ENCODE results near the genes RAPGEF4 and CIR1.

- CAGE, long polyA plus RNA, result no peak
- RRBS, result 7% methylated on average over 11 of the region's 47 CpGs
Measured at GRCh38 chr2:172106058-172107009, 3.6 kb upstream of the DLX2 start.

DNA sequence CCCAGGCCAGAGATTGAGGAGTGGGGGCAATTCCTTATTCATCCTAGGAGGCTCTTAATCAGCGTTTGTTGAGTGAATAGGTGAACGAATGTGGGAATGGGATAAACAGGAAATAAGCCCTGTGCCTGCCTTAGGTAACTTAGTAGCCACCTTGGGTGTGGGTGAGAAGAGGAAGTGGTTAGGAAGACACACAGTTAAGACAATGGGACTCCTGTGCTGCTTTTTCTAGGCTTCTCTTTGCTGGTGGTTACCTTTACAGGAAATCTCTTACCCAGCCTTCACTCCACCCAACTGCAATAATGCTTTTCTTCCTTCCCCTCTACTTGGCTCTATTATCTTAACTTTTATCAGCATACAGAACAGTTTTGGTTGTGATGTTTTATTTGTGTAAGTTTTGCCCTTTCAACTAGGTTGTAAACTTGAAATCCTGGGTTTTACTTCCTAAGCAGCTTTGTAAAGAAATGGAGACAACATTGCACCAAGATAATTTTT, 35.8 kb downstream of the ITGA6 start:
- CAGE, long polyA plus RNA, result no peak
- RRBS, result no CpG with 5 or more reads among the region's 2 CpGs

DNA sequence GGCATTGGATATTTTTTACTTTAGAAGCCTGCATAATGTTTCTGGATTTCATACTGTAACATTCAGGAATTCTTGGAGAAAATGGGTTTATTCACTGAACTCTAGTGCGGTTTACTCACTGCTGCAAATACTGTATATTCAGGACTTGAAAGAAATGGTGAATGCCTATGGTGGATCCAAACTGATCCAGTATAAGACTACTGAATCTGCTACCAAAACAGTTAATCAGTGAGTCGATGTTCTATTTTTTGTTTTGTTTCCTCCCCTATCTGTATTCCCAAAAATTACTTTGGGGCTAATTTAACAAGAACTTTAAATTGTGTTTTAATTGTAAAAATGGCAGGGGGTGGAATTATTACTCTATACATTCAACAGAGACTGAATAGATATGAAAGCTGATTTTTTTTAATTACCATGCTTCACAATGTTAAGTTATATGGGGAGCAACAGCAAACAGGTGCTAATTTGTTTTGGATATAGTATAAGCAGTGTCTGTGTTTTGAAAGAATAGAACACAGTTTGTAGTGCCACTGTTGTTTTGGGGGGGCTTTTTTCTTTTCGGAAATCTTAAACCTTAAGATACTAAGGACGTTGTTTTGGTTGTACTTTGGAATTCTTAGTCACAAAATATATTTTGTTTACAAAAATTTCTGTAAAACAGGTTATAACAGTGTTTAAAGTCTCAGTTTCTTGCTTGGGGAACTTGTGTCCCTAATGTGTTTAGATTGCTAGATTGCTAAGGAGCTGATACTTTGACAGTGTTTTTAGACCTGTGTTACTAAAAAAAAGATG, 50.5 kb upstream of the PDK1 start:
- CAGE, long polyA plus RNA, result no peak
- RRBS, result no CpG with 5 or more reads among the region's 4 CpGs

DNA sequence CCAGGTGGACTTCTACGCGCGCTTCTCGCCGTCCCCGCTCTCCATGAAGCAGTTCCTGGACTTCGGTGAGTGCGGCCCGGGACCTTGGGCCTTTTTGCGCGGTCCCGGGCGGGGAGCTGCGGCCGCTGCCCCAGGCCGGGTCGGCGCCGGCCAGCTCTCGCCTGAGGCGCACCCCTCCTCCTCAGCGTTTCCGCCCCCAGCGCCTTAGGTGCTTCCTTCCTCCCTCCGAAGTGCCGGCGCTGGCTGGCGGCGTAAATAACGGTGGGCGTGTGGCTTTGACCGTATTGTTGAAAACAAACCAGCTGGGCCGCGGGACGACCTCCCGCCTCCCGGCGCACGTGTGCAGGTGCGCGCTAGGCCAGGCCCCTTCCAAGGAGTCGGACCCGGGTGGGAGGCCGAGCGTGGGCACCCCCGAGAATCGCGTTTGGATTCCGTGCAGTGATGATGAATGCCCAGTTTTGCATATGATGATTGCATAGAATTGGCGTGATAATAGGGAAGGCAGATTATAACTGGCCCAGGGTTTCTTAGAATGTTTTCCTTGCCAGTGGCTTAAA, 470 bp downstream of the PDK1 start:
- CAGE, long polyA plus RNA, result no peak
- RRBS, result 1% methylated on average over 30 of the region's 50 CpGs

GRCh38 chr2:172735145-172736235, at the start of gene RAPGEF4:
Gene RAPGEF4 (plus strand): TSS chr2:172735845.
- CAGE, long polyA plus RNA, result no peak
- RRBS, result 2% methylated on average over 39 of the region's 101 CpGs

DNA sequence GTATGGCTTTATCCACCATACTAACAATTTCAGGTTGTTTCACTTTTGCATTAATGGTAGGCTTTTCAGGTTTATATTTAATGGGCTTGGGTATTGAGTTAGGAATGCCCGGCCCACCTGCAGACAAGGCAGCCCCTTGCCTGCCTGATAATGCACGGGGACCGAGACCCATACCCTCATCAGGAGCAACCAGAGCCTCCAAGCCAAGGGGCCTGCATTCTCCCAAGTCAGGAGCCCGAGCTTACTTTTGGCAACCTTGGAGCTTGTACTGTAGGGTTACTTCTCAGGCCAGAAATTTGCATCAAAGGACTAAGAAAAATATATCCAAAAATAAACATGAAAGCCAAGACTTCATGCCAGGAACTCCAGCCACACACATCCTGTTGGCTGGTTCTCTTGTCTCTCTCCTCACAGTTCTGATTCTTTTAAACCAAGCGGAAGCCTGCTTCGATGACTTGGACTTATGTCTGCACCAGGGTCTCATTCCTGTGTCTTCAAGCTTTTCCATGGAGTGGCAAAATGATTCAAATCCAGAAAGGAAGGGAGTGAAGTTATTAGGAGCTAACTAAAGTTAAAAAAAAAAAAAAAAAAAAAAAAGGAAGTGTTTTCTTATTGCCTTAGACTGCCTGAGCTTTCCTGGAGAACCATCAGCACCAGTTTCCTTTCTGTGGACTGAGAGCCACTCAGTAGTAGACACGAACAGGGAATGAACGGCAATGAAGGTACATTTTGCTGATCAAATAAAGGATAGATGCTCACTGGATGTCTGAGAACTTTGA, 85.7 kb downstream of the RAPGEF4 start:
- CAGE, long polyA plus RNA, result no peak
- RRBS, result no CpG with 5 or more reads among the region's 8 CpGs

GRCh38 chr2:172836274-172836920, 100.8 kb downstream of the RAPGEF4 start:
- CAGE, long polyA plus RNA, result no peak
- RRBS, result no CpG with 5 or more reads among the region's 6 CpGs

GRCh38 chr2:172847182-172847578, 111.5 kb downstream of the RAPGEF4 start:
- CAGE, long polyA plus RNA, result no peak
- RRBS, result no CpG with 5 or more reads among the region's 5 CpGs

DNA sequence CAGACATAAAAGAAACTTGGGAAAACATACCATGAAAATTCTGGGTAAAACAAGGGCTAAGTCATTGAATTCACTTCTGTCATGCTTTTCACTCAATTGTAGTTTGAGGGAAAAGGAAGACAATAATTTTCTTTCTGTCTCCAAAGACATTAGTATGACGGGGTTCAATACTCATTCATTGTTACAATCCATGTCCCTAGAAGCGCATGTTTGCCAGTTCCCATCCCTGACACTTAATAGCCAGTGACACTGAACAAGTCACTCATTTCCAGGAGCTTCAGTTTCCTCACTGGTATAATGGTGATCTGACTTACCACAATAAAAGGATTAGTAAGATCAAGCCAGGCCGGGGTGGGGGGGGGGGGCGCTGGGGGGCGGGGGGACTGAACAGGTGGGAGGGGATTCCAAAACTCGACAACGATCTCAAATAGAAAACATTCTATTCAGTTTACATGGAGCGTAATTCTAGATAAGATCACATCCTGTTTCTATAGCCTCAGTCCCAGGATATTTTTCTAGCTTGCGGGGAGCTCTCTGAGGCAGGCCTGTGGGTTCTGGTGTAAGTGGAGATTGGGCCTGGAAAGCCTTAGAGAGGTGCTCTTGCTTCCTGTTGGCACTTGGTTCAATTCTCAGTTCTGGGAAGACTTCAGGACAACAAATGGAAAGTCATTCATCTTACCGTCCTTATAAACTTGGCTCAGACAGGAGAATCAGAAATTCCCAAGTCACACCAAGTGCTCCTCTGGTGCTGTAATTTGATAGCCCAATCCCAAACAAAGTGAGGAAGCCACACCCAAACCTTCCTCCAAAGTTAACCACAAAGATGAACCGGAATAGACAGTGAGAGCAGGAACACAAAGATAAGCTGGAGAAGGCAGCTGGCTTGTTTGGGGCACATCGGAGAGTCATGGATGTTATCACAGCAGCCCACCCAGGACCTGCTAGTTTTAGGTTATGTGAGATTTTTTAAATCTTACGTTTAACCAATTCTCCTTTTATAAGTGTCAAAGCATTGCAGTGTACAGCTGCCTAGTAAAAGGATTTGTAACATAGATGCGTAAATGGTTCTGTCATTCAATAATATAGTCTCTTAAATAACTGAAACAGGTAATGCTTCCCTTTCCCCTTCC, 144.5 kb upstream of the MAP3K20 start:
- CAGE, long polyA plus RNA, result no peak
- RRBS, result no CpG with 5 or more reads among the region's 14 CpGs

- CAGE, long polyA plus RNA, result no peak
- RRBS, result no CpG with 5 or more reads among the region's 2 CpGs
Measured at GRCh38 chr2:172995798-172996244, 79.8 kb upstream of the MAP3K20 start.

- CAGE, long polyA plus RNA, result no peak
- RRBS, result no CpG with 5 or more reads among the region's 2 CpGs
Measured at GRCh38 chr2:173150063-173150393, 74.4 kb downstream of the MAP3K20 start.

GRCh38 chr2:173197902-173198268, 122.2 kb downstream of the MAP3K20 start:
- CAGE, long polyA plus RNA, result no peak
- RRBS, result no CpG with 5 or more reads among the region's 3 CpGs

GRCh38 chr2:173216987-173217450, 137.7 kb upstream of the CDCA7 start:
- CAGE, long polyA plus RNA, result no peak
- RRBS, result no CpG with 5 or more reads among the region's 19 CpGs

GRCh38 chr2:173904091-173905092, 60.8 kb downstream of the SP3 start:
- CAGE, long polyA plus RNA, result no peak
- RRBS, result no CpG with 5 or more reads among the region's 13 CpGs

- CAGE, long polyA plus RNA, result no peak
- RRBS, result no CpG with 5 or more reads among the region's 3 CpGs
Measured at GRCh38 chr2:173954586-173955151, 10.5 kb downstream of the SP3 start.

DNA sequence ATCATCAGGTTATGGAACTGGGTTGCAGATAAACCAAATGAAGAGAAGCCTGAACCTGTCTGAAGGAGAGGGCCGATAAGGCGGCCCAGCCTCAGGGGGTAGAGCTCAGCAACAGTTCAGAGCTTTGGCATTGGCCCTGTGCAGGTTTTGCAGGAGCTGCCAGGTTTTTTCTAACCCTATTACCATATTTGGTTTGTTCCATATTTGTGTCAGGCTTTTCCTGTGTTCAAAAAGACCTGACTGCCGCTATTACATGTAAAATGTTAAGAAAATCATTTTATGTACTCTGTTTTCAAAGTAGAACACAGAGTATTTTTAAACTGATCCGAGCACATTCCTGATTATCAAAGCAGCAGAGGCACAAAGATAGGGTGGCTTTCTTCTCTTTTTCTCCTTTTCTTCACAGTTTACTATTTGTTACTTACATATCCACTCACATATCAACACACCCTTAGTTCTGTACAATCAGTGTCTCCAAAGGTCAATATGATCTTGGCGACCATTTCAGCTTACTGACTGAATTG, 20.1 kb upstream of the SP3 start:
- CAGE, long polyA plus RNA, result no peak
- RRBS, result no CpG with 5 or more reads among the region's 5 CpGs

- CAGE, long polyA plus RNA, result no peak
- RRBS, result no CpG with 5 or more reads among the region's 3 CpGs
Measured at GRCh38 chr2:174229323-174229819, 19.0 kb downstream of the OLA1 start.

DNA sequence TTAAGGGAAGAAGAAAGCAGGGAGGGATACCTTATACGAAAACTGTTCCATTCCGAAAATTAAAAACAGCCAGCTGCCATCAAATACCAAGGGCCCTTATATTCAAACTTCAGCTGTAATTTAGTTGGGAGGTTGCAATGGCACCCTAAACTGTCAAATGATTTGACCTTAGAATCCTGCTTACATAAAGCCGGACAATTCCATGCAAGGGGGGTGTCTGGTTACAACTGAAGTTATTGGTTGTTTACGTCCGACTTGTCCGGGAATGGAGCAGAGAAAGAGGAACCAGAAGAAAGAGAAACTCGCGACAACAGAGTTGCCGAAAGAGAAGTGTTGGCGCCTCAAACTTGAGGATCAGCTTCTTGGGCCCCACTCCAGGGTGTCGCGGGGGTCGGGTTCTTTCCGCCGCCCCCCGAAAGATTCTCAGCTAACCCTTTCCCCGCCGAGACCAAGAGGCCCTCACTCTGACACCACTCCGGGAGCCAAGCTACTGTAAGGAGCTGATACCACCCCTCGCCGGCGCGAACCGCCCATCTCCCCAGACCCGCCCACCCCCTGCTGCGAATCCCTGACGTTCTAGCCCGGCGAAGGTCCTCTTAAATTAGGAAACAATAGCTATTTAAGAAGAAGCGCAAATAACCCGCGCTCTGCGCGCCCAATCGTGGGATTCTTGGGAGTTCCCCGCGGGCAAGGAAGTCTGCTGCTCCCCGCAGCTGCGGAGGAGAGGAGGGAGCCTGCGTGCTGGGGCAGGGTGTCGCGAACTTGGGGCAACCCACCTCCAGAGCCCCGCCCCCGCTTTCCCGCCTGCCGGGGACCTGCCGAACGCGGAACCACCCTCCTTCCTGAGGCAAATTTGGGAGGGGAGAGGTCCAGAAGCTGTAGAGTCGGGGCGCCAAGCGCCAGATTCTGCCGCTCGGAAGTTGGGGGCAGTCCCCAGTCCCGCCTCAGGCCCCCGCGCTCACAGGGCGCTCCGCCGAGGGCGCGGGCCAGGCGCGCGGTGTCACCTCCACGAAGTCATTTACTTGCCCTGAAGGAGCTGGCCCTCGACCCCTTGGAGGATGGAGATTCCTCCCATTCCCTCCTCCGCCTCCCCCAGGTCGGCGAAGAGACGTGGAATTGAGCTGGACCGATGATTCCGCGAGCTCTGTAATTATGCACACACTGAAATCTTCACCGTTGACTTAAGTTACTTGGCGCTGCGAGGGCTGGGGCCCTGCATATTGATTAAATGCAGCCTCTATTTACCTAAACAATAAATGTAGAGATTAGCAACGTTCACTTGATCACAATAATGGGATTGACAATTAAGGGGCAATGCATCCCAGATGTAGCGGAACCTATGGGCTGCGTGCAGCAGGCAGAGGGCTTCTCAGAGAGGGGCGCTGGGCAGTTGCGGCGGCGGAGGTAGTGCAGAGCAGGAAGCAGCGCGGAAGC, 8.5 kb upstream of the SP9 start:
- CAGE, long polyA plus RNA, result no peak
- RRBS, result 10% methylated on average over 12 of the region's 86 CpGs

GRCh38 chr2:174395105-174396063, at the start of gene CIR1:
Gene CIR1 (minus strand): TSS chr2:174395712.
- CAGE, long polyA plus RNA, result start-site peak on the minus strand at chr2:174395648-174395704, 479 and 347 reads in 2 replicates; start-site peak on the plus strand at chr2:174395741-174395795, 245 and 231 reads in 2 replicates
- RRBS, result under 1% methylated on average over 8 of the region's 45 CpGs

- CAGE, long polyA plus RNA, result no peak
- RRBS, result no CpG with 5 or more reads among the region's 9 CpGs
Measured at GRCh38 chr2:174593305-174594215, 4.0 kb downstream of the WIPF1 start.